ENCODE results near the genes ZNF732 and ATP5ME.

DNA sequence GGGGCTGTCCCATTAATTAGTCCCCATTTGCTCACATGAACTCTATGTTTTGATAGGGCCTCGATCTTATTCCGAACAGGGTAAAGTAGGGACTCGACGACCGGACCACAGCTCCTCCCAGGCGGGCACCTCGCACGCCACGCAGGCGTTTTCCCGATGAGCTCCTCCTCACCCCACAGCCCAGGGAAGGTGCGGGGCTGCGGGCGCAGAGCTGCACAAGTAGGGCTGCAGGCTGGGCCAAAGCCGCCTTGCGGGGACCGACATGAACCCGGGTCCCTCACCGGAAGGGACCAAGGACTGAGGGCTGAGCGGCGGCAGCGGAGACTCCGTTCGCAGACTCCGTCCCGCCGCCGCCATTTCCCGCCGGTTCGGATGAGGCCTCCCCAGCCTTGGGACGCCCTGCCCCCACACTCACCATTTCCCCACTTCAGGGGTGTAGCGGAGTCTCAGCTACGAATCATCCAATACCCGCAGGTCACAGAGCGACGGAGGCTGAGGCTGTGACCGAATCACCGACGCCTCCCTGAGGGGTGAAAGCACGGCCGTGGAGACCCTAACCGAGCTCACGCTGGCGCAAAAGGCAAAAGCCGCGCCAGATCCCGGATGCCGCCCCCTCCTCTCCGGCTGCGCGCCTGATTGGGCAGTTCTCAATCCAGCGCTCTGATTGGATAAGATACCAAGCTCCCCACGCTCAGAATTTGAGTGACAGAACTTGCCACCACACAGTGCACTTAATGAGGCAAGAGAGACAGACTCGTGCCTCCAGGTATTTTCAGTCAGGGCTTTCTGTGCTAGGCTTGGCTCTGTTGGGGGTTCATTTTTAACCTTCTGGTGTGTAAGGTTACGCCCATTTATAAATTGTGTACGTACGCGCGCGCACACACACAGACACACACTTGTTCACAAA is at the start of gene ZNF732:
ZNF732 (minus strand) TSS at position 582 of the 907 bp plus-strand sequence.
- RRBS, result 0% methylated on average over 4 of the region's 61 CpGs

DNA sequence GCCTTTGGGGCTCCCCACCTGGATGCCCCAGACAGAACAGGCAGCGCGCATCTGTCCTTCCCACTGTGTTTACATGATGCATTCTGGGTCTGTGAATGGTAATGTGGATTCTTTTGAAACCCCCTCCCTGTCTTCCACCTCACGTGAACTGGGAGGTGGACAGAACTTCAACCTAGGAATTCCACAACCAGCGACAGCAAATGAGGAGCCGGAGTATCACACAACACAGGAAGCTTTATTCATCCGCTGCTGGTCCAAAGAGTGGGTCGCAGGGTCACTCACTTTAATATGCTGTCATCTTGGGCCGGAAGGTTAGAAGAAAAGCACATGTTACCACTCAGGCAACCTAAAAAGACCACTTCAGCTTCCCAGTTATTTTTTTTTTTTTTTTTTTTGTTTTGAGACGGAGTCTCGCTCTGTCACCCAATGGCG is 1.8 kb downstream of the ATP5ME start:
- RRBS, result 98% methylated on average over 2 of the region's 11 CpGs

DNA sequence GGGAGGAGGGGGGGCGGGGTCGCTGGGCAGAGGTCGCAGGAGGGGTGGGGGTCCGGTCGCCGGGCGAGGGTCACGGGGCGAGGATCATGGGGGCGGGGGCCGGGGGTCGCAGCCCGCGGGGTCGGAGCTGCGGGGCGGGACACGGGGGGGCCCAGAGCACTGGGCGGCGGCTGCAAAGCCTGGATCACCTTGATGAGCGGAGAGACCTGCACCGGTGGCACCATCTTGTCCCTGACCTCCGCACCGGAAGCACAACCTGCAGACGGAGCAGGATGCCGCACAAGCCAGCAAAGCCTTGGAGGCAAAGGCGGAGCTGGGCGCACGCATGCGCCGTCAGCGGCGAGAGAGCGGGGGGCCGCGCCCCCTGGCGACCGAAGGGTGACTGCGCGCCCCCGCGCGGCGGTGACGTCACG is at the start of gene ATP5ME:
ATP5ME (minus strand) TSS at position 253 of the 413 bp plus-strand sequence.
- RRBS, result 5% methylated on average over 11 of the region's 46 CpGs

DNA sequence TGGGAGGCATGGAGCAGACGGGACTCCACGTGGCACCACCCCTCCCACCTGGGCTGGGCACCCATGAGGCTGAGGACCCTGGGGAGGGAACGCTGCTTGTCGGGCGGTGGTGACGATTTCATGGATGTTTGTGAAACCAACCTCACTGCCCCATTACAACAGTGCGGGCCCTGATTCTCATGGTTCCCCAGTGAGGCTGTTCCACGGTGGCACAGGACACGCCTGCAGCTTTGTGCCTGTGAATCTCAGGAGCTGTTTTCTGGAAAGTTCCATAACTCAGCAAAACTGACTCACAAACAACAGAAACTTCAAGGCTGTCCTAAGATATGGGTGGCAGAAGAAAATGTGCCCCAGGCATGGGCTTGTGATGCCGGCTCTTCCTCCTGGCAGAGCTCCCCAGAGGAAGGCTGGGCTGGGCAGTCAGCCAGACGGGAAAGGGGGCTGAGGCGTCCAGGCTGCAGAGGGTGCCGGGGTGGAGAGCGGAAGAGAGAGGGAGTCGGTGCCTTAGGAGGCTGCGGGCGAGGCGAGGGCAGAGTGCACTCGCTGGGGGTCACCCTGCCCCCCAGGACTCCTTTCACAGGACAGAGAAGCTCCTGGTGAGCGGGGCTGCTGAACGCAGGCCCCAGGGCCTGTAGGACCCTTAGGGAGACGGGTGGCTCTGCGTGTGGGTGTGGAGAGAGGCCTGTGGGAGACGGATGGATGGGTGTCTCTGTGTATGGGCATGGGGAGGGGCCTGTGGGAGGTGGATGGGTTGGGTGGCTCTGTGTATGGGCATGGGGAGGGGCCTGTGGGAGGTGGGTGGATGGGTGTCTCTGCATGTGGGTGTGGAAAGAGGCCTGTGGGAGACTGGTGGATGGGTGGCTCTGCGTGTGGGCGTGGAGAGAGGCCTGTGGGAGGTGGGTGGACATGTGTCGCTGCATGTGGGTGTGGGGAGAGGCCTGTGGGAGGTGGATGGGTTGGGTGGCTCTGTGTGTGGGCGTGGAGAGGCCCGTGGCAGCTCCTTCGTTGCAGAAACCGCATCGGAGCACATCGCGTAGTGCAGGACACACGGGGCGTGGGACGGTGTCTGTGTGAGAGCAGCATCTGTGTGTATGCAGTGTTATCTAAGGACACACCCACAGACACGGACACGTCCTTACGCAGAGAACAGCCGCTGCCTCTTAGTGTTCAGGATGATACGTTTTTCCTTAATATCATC is 15.8 kb downstream of the PCGF3 start:
- RRBS, result 14% methylated on average over 3 of the region's 42 CpGs

DNA sequence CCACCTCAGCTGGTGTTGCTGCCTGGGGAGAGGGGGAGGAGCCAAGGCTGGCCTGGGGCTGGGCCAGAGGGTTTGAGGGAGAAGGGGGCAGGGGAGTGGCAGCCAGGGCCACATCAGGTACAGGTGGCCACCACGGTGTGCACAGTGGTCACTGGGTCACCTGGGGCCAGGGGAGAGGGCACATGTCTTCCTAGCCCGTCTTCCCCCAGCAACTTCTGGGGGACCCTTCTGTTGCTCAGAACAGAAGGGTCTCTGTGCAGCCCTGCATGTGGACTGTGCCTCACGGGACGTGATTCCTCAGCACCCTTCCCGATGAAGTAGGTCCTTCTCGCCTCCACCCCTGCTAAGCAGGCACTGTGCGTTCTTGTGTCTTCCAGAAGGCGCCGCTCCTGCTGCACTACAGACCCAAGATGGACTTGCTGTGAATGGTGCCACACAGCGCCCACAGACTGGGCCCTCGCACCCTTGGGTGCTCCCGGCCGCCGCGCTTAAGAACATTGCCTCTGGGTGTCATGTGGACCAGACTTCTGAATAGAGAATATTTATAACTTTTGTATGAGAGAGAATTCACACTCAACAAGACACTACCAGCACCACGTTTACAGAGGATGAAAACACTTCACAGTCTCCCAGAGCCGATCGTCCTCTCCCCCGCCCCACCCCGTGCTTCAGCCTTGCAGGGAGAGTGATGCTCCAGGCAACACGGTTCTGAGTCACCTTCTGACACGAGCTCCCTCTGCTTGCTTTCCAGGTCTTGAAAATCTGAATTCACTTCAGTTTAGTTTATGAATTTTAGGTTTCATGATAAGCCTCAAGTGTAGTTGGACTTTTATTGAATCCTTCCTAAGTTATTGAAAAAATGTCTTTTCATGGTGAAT is 60.0 kb downstream of the CPLX1 start:
- RRBS, result no CpG with 5 or more reads among the region's 22 CpGs

DNA sequence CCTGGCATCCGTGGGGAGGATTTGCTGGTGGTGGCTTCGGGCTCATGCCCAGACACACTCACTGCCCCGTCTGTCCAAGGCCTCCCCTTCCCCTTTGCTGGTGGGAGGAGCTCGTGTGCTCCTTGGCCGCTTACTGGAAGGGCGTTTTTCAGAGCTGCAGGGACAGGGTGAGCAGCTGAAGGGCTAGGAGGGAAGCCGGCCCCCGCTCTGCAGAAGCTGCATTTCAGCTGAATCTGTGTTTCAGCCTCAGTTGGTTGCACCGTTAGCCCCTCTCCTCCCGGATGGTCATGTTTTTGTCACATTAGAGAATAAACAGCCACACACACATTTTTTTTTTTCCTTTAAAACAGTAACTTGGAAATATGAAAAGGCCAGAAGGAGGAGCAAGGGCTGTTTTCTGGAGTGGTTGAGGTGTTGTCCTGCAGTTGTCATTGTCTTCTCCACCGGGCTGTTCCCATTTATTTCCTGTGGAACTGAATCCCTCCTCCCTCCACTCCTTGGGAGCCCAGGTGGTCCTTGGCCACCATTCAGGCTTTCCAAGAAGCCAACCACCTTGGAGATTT is 58.9 kb downstream of the CPLX1 start:
- RRBS, result 82% methylated on average over 4 of the region's 11 CpGs

DNA sequence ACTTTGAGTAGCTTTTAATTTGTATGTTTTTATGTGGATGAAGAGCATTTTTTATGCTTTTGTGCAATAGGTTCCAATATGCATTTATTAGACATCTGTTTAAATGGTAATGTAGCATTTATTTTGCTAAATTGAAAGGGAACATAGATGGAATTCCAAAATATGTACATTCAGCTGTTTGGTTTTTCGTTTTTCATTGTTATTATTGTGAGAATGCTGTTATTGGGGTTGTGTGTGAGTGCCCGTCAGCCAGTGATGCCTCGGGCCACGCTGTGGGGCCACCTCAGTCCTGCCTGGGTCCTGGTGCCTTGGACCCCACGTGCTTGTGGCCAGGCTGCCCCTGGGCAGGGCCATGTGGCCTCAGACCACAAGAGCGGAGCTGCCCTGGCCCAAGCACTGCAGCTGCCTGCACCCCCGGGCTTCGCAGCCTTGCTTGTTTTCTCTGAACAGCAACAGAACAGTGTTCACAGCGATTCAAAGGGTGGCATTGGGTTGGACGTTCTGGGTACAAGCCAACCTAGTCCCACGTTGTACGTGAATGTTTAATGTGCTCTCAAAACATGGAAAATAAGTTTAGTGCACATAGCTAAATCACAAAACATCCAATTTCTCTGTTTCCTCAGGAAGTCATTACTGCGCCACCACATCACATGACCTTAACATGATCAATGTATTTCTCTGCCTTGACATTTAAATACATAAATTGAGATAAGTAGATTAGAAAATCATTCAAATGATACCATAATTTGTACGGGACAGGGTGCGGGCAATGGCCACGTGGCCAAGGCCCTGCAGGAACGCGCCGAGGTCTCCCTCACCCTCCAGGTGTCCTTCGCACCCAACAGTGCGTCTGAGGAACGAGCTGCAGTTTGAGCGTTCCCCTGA is 56.9 kb downstream of the CPLX1 start:
- RRBS, result no CpG with 5 or more reads among the region's 23 CpGs

GRCh38 chr4:791543-792281 is 34.2 kb downstream of the CPLX1 start:
- RRBS, result 37% methylated on average over 15 of the region's 37 CpGs

GRCh38 chr4:830535-830997 is 4.6 kb upstream of the CPLX1 start:
- RRBS, result 67% methylated on average over 6 of the region's 12 CpGs

DNA sequence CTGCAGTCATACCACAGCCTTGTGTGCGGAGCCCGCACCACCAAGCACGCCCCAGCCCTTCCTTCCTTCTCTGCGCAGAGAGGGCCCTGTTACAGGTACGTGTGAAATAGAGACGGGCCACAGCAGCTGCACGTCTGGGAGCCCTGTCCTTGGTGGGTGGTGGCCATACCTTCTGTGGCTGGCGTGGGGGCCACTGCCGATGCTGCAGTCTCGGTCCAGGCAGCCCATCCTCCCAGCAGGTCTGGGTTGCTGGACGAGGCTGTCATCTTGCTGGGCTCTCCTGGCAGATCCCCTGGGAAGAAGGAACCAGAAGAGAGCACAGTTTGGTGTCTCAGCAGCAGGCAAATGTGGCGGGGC is 39.0 kb upstream of the CPLX1 start:
- RRBS, result no CpG with 5 or more reads among the region's 12 CpGs

DNA sequence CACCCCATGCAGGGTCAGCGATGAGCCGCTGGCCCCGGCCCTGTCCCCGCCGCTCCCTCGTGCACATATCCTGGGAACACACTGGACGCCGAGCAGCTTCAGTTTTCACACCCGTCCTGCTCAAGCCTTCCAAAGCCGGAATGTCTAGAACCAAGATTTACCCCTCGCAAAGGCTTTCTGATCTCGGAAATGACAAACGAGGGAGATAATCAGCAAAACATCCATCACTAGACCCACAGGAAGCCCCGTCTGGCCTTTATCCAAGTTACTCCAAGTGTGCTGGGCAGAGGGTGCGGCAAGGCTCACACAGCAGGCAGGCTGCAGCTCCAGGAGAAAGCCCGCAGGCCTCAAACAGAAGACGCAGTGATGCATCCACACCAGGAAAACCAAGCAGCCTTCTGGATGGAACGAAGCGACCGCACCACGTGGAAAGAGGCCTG is 24.1 kb downstream of the GAK start:
- RRBS, result 87% methylated on average over 8 of the region's 21 CpGs

DNA sequence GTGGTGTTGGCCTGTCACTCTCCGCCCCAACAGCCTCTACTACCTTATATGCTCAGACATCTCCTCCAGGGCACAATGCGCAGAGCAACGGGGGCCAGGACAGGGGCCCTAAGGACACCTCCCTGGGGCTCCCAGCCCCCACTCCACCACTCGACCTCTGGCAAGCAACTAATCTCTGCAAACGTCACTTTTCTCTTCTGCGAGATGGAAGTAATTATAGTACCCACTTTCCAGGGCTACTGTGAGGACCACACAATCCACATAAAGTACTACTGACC is 5.9 kb downstream of the GAK start:
- RRBS, result no CpG with 5 or more reads among the region's 6 CpGs

DNA sequence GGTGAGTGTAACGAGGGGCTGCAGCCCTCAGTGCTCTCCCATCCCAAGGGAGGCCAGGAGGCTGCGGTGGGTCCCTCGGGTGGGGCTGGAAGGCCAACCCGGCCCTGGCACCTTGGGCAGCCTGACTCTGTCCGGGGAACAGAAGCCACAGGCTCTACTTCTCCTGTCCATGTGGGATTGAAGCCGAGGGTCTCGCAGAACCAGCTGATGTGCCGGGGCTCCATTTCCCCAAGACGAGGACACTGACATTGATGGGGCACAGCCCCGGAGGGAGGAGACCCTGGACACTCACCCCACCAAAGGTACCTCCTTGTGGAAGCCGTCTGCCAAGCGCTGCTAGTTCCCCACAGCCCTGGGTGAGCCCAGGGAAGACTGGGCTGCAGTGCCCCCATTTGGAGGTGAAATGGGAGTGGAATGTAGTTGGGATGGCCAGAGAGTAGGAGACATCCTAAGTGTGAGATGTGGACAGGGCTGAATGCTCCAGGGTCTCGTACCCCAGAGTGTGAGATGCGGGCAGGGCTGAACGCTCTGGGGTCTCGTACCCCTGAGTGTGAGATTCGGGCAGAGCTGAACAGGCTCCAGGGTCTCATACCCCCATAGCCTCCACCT is 2.3 kb upstream of the SLC26A1 start:
- RRBS, result 85% methylated on average over 9 of the region's 17 CpGs

DNA sequence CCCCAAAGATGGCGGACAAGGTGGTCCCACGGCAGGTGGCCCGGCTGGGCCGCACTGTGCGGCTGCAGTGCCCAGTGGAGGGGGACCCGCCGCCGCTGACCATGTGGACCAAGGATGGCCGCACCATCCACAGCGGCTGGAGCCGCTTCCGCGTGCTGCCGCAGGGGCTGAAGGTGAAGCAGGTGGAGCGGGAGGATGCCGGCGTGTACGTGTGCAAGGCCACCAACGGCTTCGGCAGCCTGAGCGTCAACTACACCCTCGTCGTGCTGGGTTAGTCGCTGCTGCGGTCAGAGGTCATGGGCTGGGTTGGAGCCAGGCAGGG is 10.7 kb downstream of the FGFRL1 start:
- RRBS, result 99% methylated on average over 3 of the region's 25 CpGs

GRCh38 chr4:1040090-1040527 is 28.7 kb downstream of the FGFRL1 start:
- RRBS, result no CpG with 5 or more reads among the region's 14 CpGs

- RRBS, result no CpG with 5 or more reads among the region's 13 CpGs
Observed at GRCh38 chr4:1085588-1086258, 27.6 kb downstream of the RNF212 start.

GRCh38 chr4:1137343-1137856 is 24.0 kb upstream of the RNF212 start:
- RRBS, result no CpG with 5 or more reads among the region's 7 CpGs

DNA sequence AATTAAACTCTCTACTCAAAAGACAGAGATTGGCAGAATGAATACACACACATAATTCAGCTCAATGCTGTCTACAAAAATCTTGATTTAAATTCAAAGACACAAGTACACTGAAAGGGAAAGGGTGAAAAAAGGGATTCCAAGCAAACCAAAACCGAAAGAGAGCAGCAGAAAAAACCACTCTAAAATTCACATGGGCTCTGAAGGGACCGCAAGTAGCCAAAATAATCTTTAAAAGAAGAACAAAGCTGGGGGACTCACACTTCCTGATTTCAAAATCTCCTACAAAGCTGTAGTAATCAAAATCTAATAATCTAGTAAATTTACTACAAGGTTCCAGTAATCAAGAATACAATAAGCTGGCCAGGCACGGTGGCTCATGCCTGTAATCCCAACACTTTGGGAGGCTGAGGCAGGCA is 11.9 kb upstream of the SPON2 start:
- RRBS, result no CpG with 5 or more reads among the region's 3 CpGs

DNA sequence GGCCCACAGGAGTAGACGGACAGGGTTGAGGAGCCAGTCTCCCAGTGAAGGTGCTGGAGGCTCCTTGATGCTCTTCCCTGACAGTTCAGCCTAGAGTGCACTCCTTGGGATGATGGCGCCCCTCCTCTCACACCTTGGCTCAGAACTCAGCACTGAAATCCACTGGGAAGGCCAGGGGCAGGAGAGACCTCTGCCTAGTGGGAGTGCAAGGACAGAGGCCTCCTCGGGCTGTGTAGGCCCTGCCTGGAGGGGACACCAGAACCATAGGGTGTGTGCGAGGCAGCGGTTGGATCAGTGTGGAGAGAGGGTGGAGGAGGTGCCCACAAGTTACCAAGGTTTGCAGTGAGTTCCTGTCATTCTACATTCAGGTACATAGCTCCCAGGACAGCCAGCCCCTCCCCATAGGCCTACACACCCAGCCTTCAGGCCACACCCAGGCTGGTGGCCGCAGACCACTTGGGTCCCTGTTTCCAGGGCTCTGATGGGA is 19.2 kb upstream of the SPON2 start:
- RRBS, result no CpG with 5 or more reads among the region's 6 CpGs

DNA sequence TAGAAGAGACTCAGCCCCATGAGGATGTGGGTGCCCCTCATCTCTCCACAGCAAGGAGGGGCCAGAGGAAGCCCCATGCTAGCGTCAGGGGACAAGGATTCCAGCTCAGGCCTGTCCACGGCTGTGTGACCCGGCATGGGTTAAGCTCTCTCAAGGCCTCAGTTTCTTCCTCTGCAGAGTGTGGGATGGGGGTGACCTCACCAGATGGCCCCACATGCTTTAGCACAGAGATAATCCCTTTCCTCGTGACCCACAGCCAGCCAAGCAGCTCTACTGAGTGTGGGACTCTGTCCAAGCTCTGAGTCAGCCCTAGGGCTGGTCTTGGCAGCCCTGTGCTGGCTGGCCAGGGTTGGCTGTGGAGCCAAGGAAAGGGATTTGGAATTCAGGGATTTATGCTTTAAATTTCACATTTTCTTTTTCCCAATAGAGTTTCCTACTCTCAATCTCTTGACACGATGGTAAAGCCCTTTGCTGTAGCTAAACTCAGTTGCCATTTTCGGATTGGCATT is 19.7 kb upstream of the SPON2 start:
- RRBS, result no CpG with 5 or more reads among the region's 6 CpGs

Measured in non-pigmented ciliary epithelial cell (primary cell).